Skeletal muscle satellite cell (primary cell): ENCODE measurements around a stretch of chr2.

DNA sequence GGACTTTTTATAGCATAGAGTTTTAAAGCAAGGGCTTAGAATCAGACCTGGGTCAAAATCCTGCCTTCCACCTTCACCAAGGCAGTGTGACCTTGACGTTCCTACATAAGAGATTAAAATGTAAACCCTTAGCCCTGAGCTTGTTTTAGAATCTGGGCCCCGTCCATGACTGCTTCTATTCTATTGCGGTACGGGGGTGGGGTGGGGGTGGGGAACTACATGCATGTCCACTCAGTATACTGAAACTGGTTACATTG is 638 bp upstream of the GPR155 start:
- CAGE, long polyA plus RNA: no peak

- CAGE, long polyA plus RNA: no peak
These were observed 24.8 kb upstream of the GPR155 start for GRCh38 chr2:174511552-174512025.

- CAGE, long polyA plus RNA: no peak
These were observed 50.7 kb downstream of the WIPF1 start for GRCh38 chr2:174546678-174547510.

- CAGE, long polyA plus RNA: no peak
These were observed 4.0 kb downstream of the WIPF1 start for GRCh38 chr2:174593305-174594215.

GRCh38 chr2:174608145-174608867 is 10.7 kb upstream of the WIPF1 start:
- CAGE, long polyA plus RNA: no peak

GRCh38 chr2:174608868-174609471 is 11.4 kb upstream of the WIPF1 start:
- CAGE, long polyA plus RNA: no peak

DNA sequence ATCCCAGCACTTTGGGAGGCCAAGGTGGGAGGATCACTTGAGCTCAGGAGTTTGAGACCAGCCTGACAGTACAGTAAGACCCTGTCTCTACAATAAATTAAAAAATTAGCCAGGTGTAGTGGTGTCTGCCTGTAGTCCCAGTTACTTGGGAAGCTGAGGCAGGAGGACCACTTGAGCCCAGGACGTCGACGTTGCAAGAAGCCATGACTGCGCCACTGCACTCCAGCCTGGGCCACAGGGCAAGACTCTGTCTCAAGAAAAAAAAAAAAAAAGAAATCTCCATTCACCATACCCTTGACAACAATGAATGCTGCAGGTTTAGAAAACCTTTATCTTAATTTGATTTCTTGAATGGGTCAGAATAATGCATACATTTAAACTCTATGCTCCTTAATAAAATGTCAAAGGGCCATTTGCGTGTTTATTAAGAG is 22.1 kb upstream of the WIPF1 start:
- CAGE, long polyA plus RNA: no peak

DNA sequence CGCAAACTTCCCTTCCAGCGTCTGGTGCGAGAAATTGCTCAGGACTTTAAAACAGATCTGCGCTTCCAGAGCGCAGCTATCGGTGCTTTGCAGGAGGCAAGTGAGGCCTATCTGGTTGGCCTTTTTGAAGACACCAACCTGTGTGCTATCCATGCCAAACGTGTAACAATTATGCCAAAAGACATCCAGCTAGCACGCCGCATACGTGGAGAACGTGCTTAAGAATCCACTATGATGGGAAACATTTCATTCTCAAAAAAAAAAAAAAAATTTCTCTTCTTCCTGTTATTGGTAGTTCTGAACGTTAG is 44.2 kb downstream of the CHRNA1 start:
- CAGE, long polyA plus RNA: no peak

- CAGE, long polyA plus RNA: no peak
These were observed 14.3 kb upstream of the CHRNA1 start for GRCh38 chr2:174778160-174779332.

DNA sequence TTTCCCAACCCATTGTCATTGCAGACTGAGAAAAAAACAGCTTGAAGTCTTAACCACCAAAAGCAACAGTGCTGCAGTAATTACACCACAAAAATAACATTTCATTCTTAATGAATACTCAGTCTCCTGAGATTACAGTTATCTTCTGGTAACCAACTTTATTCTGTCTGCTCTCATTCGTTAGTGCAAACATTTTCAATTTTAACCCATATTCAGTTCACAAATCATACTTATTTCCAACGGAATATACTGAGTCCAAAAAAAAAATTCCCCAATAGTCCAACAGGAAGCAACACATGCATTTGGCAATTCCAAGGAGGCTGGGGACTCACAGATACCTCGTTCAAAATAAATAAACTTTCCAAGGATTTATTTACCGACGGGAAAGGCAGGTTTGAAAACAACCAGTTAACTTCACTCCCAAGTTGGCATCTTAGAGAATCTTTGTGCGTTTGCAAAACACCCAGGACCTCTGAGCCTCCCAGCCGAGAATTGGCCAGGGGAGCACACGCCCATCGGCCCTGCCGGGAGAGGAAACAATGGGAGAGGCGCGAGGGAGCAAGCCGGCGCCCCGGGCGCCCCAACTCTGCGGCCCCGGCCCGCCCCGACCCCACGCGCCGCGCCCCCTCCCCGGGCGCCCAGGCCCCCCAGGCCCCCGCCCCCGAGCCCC is 868 bp downstream of the CHN1 start:
- CAGE, long polyA plus RNA: no peak

DNA sequence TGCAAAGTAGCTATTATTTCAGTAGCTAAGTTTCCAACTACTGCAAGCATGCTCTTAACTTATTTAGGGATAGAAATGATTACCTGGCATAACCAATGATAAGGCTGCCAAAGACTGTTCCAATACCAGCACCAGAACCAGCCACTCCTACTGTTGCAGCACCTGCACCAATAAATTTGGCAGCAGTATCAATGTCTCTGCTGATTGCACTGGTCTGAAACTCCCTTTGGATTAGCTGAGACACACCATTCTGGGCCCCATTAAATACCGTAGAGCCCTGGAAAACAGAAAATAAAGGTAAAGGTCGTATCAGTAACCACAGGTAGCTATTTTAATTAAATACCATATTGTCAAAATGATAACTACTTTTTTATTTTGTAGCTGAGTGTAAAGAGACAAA is 2.5 kb downstream of the ATP5MC3 start:
- CAGE, long polyA plus RNA: no peak

DNA sequence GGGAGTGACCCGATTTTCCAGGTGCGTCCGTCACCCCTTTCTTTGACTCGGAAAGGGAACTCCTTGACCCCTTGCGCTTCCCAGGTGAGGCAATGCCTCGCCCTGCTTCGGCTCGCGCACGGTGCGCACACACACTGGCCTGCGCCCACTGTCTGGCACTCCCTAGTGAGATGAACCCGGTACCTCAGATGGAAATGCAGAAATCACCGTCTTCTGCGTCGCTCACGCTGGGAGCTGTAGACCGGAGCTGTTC is 306.1 kb upstream of the ATP5MC3 start:
- CAGE, long polyA plus RNA: no peak

DNA sequence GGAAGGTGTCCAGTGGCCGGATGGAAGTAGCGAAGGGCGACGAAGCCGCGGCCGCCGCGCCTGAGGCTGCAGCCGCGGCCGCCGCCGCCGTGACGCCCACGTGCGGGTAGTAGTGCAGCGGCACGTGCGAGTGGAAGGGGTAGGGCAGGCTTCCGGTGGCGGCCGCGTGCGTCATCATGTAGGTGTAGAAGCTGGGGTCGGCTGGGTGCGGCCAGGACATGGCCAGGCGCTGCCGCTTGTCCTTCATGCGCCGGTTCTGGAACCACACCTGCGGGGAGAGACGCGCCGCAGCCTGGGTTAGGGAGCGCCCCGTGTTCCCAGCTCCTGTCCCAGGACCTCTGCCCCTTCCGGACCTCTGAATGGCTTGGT is 3.2 kb downstream of the EVX2 start:
- CAGE, long polyA plus RNA: no peak

- CAGE, long polyA plus RNA: no peak
These were observed 2.3 kb upstream of the HOXD12 start for GRCh38 chr2:176096975-176098086.

GRCh38 chr2:176161944-176162678 is 5.0 kb downstream of the HOXD3 start:
- CAGE, long polyA plus RNA: no peak

DNA sequence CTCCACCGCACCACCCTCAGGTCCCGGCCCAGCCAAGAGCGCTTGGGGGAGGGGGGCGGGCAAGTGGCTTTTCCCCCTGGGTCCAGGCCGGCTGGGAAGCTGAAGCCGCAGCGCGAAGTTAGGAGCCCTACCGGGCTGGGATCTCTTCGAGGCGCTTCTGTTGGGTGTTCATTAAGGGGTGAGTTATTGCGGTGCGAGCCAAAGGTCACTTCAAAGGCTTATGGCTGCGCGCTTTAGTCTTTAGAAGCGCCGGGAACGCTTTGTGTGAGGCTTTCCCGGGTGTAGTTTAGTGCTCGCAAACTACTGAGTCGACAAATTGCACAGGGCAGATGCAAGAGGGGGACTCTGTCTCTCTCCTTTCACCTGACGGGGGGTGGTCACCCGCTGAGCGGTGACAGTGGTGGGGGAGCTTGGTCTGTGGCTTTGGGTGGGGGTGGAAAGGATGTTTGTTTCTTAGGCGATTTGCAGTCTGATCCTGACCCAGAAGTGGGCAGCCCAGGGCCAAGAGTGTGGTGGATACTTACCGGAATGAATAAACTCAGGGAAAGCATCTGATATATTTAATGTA is 6.0 kb downstream of the HOXD3 start:
- CAGE, long polyA plus RNA: no peak

DNA sequence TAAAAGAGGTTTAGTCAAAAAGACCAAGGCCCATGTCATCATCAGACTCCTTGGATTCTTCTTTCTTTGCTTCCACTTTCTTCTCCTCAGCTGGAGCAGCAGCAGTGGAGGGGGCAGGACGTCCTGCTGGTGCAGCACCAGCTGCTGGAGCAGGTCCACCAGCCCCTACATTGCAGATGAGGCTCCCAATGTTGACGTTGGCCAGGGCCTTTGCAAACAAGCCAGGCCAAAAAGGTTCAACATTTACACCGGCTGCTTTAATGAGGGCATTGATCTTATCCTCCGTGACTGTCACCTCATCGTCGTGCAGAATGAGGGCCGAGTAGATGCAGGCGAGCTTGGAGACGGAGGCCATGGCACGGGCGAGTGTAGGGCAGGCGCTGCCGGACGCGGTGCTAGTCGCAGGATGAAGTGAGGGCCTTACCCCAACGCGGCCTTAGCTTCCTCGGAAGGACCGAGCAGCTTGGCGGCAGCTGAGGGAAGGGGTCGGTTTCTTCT is 12.5 kb downstream of the HOXD1 start:
- CAGE, long polyA plus RNA: no peak

DNA sequence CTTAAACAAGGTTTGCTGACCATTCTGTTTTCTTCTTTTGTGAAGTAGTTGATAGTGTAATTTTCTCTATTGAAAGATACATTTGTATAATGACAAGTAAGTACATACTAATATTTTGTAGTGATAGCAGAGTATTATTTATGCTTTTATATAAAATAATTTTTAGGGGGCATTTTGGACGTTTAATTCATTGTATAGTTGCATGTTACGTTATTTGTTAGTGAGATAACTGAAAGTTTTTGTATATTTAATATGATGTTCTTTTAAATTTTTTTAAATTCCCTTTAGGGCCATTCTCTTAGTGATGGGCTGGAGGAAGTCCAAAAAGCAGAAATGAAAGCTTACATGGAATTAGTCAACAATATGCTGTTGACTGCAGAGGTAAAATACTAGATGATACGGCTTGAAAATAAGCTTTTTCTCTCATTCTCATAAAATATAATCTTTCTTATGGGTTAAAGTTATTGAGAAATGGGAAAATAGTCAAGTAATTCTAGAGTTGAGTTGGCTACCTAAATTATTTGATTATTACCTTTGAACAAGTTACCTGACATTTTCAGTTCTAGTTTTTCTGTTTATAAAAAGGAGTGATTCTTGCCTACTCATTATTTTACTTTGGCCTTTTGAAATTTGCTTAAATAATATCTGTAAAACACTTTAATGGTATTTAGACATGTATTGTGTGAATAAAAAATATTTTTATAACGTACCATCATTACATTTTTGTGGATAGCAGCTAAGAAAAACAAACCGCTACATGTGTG is 58.9 kb downstream of the MTX2 start:
- CAGE, long polyA plus RNA: no peak

GRCh38 chr2:176496699-176497176 is 227.5 kb downstream of the MTX2 start:
- CAGE, long polyA plus RNA: no peak

- CAGE, long polyA plus RNA: no peak
These were observed 386.3 kb upstream of the HNRNPA3 start for GRCh38 chr2:176826358-176826556.